Measurements from ENCODE around the genes HP, TXNL4B and DHX38.

DNA sequence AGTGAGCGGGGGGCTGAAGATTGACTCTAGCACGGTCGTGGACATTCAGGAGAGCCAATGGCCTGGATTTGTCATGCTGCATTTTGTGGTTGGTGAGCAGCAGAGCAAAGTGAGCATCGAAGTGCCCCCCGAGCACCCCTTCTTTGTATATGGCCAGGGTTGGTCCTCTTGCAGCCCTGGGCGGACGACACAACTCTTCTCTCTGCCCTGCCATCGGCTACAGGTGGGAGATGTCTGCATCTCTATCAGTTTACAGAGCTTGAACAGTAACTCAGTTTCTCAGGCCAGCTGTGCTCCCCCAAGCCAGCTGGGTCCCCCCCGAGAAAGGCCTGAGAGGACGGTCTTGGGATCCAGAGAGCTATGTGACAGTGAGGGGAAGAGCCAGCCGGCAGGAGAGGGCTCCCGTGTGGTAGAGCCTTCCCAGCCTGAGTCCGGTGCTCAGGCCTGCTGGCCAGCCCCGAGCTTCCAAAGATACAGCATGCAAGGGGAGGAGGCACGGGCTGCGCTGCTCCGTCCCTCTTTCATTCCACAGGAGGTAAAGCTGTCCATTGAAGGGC, 5.5 kb downstream of the ATXN1L start:
- PRO-cap = no peak
- RRBS = 92% methylated on average over 2 of the region's 17 CpGs

GRCh38 chr16:71929062-71929909, 34.0 kb downstream of the IST1 start:
- PRO-cap = no peak
- RRBS = no CpG with 5 or more reads among the region's 6 CpGs

- PRO-cap = no peak
- RRBS = no CpG with 5 or more reads among the region's 2 CpGs
These were observed 2.5 kb upstream of the HP start for GRCh38 chr16:72051879-72052190.

GRCh38 chr16:72054240-72054877, at the start of gene HP:
HP (plus strand) TSS chr16:72054505.
- PRO-cap = no peak
- RRBS = no CpG with 5 or more reads among the region's 5 CpGs

DNA sequence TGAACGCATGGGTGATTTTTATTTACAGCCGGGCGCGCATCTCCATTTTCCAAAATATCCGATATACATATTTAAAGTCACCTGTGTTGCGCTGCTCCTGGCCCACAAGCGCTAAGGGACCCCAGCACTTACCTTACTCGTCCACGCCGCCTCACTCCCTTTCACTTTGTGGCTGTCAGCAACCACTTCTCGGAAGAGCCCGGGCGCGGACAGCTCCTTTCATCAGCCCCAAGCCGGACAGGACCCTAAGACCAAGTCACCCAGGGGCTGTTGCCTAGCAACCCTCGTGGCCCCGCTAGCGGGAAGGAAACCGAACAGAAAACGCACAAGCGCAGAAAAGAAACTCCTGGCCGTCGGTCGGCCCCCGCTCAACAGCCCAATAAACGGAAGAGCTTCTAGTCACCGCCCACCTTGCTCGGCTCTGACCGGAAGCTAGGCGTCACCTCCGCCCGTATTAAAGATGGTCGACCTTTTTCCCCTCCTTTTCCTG, at the start of gene TXNL4B:
Gene TXNL4B (minus strand): TSS at position 386 of the 490 bp plus-strand sequence.
- PRO-cap = bidirectional peak, plus-strand start outside the sequence, minus-strand start at position 373 of the sequence
- RRBS = no CpG with 5 or more reads among the region's 33 CpGs

GRCh38 chr16:72093730-72094931, at the start of gene DHX38:
DHX38 (plus strand) TSS chr16:72093847.
- PRO-cap = bidirectional peak, plus-strand start at chr16:72093847, minus-strand start at chr16:72093607; bidirectional peak, plus-strand start at chr16:72094664, minus-strand start at chr16:72094443
- RRBS = no CpG with 5 or more reads among the region's 38 CpGs

- PRO-cap = no peak
- RRBS = no CpG with 5 or more reads among the region's 9 CpGs
These were observed 6.6 kb downstream of the DHX38 start for GRCh38 chr16:72100213-72100699.

DNA sequence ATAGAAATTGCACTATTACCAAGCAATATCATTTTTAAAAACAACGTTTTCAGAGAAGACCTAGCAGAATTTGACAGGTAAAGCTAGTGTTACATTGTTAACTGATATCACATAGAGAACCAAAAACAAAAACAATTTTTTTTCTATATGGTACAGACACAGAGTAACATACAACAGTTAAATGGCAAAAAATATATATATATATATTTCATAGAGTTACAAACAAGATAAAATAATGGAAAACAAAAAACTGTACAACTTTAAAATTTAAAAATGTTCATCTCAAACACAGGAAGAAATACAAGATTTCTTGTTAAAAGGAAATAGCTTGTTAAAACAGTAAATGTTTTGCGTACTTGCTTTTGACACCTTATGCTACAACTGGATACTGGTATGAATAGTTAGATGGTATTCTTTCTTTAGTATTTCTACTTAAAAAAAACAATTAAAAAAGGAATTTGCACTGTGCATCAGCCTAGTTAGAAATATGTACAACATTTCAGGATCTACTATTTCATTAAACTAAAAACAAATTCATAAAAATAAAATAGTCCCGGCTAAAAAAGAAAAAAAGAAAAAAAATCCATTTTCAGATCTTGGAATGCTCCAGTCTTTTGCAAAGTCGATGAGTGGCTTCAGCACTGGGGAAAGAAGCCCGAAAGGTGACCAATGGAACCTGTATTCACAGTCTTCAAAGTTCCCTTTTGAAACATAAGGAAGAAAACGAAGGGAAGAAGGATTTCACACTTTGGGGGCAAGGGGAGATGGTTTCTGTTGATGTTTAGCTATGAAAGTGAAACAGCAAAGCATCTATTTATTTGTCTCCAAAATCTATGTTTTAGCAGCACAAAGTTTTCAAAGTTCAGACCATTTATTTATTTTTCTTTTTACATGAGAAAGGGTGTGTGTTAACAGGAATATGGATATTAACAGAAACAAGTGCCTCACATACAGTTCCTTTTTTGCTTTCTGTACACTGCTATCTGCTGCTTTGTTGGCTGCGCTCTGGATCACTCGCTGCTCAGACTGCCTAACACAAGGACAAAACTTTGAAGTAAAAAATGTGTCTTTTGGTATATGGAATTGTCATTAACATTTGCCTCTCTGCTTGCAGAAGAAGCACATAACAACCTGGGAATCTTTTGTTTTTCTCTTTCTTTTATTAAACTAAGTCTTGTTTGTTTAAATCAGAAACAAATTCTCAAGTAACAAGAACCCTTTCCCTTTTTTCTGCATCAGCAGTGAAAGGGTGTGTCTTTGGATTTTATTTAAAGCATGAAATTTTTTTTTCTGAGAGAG, 263.1 kb downstream of the ZFHX3 start:
- PRO-cap = no peak
- RRBS = no CpG with 5 or more reads among the region's 8 CpGs

GRCh38 chr16:72932532-72932892, 115.4 kb downstream of the ZFHX3 start:
- PRO-cap = no peak
- RRBS = no CpG with 5 or more reads among the region's 7 CpGs

- PRO-cap = no peak
- RRBS = no CpG with 5 or more reads among the region's 5 CpGs
These were observed 1.2 kb downstream of the ZFHX3 start for GRCh38 chr16:73046616-73047148.

DNA sequence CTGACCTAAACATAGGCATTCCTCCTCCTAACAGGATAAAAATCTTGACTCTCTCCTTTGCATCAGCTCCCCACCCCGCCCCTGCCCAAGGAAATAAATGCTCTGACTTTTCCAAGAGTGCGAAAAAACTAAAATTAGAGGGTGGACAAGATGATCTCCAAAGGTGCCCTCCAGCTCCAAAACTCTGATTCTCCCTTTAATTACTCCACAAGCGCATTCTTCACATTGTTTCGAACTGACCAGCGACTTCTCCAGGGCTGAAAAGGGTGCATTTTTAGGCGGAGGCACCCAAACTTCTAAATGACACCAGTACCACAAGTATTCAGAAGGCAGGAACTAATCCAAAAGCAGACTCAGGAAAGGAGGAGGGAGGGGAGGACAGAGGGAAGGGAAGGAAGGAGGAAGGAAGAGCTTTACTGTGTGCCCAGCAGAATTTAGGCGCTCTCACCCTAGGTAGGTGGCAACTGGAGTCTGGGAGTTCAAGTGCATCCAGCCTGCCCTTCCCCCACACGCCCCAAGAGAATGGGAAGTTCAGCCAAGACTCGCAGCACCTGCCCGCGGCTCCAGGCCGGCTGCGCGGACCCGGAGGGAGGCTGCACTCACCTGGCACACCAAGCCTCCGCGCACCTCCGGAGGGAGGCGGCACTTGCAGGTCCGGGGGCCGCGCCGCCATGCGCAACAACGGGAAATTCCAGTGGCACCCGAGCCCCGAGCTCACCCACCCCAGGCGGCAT, 612 bp downstream of the ZFHX3 start:
- PRO-cap = bidirectional peak, plus-strand start at position 430 of the sequence, minus-strand start at position 198 of the sequence
- RRBS = 1% methylated on average over 4 of the region's 28 CpGs

DNA sequence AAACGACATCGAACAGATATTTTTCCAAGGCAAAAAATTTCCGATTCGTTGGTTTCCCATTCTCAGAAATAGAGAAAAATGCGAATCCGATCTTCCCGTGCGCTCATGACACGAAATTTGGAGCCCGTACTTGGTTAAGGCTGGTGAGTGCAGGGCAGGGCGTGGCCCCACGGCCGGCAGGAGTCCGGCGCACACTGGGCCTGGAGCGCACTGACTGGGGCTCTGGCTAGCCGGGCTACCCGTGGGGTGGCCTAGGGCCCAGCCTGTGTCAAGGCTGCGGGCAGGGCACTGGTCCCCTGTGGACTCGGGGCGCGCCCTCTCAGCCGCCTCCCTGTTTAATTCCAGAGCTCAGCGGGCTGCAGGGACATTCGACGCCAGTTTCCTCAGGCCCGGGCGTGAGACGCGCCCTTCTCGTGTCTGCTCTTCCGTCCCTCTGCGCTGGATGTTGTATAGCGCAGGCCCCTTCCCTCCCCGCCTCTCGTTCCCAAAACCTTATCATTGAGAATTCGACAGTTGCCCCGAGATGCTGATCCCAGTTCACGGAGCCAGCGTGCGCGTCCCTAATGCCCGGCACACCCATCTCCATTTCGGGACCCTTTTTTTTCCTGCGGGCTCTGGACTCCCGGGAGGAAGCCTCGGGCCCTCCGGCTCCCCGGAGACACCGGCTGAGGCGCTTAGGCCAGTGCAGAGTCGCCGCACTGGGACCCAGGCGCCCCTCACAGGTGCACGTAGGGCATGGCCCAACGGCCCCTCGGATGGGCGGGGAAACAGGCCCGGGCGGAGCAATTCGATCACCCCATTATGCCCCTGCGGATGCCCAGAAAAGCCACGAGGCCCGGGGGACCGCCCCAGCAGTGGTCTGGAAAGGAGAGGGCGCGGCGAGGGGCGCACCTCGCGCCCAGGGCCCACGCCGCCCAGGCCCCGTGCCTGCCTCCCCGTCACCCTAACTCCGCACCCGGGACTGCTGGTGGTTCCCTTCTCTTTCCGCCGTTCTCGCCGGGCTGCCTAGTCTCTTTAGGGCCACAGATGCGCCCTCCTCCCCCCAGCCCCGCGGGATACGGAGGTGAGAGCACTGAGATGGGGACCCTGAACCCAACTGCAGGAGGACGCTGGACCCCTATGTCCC, 18.3 kb upstream of the ZFHX3 start:
- PRO-cap = no peak
- RRBS = 77% methylated on average over 17 of the region's 86 CpGs

GRCh38 chr16:74291628-74292341, 4.8 kb upstream of the PSMD7 start:
- PRO-cap = bidirectional peak, plus-strand start at chr16:74292109, minus-strand start at chr16:74291902
- RRBS = no CpG with 5 or more reads among the region's 1 CpG

DNA sequence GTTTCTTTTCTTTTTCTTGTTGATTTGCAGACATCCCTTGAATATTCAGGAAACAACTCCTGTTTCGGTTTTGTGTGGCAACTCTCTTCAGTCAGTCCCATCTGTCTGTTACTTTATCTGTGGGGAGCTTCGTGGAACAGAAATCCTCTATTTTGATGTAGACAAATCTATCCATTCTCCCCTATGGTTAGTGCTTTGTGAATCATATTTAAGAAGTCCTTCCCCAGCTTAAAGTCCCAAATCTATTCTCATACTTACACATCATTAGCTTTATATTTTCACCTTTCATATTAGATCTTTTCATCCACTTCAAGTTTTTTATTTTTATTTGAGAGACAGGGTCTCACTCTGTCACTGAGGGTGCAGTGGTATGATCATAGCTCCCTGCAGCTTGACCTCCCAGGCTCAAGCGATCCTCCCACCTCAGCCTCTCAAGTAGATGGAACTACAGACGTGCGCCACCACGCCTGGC, 20.9 kb downstream of the PSMD7 start:
- PRO-cap = no peak
- RRBS = no CpG with 5 or more reads among the region's 6 CpGs

DNA sequence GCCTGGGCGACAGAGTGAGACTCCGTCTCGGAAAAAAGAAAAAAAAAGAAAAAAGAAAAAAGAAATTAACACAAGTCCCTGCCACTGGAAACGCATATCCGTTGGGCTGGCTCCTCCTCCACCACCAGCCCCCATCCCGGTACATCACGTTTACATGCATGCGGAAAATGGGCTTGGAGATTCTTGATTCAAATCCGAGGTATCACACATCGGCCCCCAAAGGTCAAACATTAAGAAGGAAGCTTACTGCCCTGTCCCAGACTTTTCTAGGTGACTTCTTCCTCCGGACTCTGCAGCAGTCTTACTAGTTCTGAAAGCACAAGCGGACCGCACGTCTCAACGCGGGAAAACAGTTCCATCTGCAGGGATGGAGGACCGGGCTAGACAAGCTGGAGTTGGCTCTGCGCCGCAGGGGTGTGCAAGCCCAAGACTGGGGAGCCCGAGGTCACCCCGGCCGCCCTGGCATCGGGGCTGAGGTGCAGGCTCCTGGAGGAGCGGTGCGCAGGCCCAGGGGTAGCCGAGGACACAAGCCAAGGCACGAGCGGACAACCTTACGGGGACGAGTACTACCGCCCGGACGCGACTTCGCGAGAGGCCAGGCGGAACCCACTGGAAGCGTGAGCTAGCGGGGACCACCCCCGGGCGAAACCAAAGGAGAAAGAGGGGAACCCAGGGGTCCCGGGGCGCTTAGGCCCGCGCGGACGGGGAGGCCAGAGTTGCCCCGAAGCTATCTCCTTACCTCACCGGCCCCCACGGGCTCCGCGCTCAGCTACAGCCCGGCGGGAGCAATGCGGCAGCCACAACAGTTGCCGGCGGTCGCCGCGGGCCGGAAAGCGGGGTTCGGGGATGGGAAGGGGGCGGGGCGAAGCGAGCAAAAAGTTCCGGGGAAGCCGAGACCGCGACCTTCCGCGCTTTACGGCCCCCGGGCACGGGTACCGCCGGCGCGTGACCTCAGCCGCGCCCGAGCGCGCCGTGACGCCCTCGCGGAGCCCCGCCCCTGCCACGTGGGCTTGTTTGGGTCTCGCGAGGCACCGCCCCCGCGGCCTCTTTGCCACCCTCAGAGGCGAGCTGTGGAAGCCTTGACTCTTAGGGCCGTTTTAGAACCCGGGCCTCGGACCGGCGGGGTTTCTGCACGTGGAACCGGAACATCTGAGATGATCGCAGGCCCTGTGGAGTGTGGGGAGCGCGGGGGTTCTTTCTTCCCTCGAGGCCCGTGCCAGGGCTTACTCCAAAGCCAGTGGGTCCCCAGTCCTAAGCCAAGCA, 8.3 kb upstream of the NPIPB15 start:
- PRO-cap = bidirectional peak, plus-strand start at position 1,082 of the sequence, minus-strand start at position 835 of the sequence
- RRBS = 4% methylated on average over 1 of the region's 108 CpGs

- PRO-cap = no peak
- RRBS = no CpG with 5 or more reads among the region's 8 CpGs
These were observed 18.3 kb upstream of the CLEC18B start for GRCh38 chr16:74439590-74439997.

- PRO-cap = no peak
- RRBS = 96% methylated on average over 4 of the region's 7 CpGs
These were observed 26.3 kb upstream of the CLEC18B start for GRCh38 chr16:74447523-74448010.

- PRO-cap = no peak
- RRBS = no CpG with 5 or more reads among the region's 5 CpGs
These were observed 42.9 kb downstream of the WDR59 start for GRCh38 chr16:74942088-74942414.

- PRO-cap = bidirectional peak, plus-strand start at chr16:75012118, minus-strand start at chr16:75011957
- RRBS = no CpG with 5 or more reads among the region's 4 CpGs
These were observed 12.9 kb downstream of the ZNRF1 start for GRCh38 chr16:75011454-75012384.

DNA sequence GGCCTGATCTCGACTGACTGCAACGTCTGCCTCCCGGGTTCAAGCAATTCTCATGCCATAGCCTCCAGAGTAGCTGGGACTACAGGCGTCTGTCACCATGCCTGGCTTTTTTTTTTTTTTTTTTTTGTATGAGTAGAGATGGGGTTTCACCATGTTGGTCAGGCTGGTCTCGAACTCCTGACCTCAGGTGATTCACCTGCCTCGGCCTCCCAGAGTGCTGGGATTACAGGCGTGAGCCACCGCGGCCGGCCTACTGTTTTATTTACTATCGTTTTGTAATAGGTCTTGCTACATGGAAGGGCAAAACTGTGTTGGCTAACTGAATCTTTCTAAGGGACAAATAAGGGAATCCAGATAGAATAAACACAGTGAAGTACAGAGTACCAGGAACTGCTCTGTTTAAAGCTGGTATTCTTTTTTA, 17.8 kb downstream of the ZNRF1 start:
- PRO-cap = no peak
- RRBS = 80% methylated on average over 2 of the region's 11 CpGs